Heart (tissue), 3 donors: ENCODE measurements around the gene EMC8.

GRCh38 chr16:85461342-85461634 lies 151.8 kb upstream of the GSE1 start:
- RAMPAGE, long total RNA, 2 experiments, result no peak in any of the 2 experiments

DNA sequence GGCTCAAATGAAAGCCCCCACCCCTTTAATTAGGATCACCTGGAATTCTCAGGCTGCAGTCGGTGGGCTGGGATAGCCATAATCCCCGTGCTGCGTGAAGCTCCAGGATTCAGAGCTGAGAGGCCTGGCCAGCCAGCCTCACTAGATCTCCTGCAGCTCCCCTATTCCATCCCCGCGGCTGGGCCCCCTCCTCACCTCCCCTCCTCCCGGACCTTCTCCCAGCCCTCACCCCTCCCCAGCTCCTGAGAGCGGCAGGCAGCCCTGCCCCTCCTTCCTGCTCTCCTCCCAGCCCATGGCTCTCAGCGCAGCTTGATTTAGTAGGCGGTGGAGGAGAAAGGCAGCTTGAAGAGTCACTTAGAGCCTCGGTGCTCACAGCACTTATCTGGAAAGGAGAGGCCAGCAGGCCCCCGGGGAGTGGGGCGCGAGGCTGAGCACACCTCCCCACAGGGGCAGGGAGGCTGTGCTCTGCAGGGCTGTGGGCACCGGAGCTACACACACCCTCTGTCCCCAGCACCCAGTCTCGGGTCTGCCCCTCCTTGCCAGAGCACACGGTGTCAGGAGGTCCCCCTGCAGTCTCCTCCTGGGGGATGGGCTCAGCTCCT lies 151.4 kb upstream of the GSE1 start:
- RAMPAGE, long total RNA, 2 experiments, result no peak in any of the 2 experiments

DNA sequence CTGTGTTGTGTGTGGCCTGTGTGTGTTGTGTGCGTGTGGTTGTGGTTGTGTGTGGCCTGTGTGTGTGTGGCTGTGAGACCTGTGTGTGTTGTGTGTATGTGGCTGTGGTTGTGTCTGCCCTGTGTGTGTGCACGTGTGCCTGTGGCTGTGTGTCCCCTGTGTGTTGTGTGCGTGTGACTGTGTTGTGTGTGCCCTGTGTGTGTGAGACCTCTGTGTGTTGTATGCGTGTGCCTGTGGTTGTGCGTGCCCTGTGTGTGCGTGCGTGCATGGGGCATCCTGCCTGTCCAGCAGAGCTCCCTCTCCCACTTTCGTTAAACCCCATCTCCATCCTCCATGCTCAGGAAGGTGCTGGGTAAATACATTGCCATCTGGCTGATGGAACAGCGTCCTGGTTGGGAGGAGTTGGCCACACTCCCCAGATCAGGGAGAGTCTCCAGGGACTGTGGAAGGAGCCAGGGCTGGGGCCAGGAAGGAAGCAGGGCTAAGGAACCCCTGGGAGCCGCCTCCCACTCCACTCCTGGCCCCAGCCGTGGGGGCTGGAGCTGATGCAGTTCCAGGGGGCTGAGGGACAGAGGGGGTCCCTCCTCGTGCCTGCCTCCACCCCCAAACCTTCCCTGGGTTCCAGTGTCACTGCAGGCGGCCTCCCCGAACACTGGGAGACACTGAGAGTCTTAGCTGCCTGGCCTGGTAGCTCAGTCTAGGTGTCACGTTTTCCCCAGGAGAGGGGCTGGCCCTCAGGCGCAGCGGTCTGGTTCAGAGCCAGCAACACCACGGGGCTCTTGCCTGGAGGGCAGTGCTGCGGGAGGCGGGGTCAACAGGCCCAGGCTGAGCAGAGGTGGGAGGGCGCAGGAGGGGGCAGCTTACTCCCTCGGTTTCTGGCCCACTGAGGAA lies 89.8 kb upstream of the GSE1 start:
- RAMPAGE, long total RNA, 2 experiments, result start-site peak on the minus strand in 1 of 2 experiments, centred at position 230 of the sequence, 46 reads per replicate

DNA sequence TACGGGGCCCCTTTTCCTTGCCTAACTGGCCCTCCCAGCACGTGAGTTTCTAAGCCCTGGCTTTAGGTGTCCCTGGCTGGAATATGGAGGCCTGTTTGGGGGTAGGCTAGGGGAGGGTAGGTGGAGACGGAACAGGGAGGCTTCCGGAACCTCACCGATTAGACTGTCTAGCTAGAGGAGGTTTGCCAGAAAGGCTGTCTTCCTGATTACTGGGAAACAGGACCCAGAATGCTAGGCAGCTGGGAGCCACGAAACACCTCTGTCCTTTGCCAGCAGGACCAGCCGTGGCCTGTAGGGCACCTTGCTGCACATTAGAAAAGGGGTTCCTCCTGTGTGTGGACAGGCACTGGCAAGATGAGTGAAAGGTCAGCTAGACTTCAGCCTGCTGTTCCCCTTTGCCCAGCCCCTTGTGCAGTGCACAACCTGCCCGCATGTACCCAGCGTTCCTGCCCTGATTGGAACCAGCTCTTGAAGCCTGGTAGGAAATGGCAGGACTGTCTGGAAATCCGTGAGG lies 83.5 kb upstream of the GSE1 start:
- RAMPAGE, long total RNA, 2 experiments, result no peak in any of the 2 experiments

DNA sequence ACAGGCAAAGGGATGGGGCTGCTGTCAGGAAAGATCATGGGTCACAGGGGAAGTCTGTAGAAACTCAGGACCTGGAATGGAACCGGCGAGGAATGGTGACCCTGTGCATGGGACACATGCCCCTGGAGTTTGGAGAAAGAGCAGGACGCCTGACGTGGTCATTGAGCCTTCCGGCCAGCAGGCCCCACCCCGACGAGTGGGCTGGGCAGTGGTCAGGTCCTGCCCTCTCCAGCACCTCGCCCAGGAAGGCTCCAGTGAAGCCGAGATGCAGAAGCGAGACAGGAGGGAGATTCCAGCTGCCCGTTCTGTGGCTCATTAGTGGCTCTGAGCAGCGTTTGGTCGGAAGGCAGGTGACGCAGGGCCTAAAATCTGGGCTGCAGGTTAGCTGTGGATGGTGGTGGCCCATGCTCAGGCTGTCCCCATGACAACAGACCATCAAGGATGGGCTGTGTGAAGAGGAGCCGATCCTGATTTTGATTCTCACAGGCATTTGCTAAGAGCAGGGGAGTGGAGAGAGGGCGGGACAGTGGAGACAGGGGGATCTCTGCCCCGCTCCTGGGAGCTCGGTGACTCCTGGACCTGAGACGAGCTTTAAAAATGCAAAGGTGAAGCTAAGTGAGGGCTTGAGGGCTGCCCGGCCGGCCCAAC lies 76.2 kb upstream of the GSE1 start:
- RAMPAGE, long total RNA, 2 experiments, result no peak in any of the 2 experiments

GRCh38 chr16:85570325-85571448 lies 42.4 kb upstream of the GSE1 start:
- RAMPAGE, long total RNA, 2 experiments, result no peak in any of the 2 experiments

- RAMPAGE, long total RNA, 2 experiments, result no peak in any of the 2 experiments
Observed at GRCh38 chr16:85595054-85595575, 18.0 kb upstream of the GSE1 start.

- RAMPAGE, long total RNA, 2 experiments, result no peak in any of the 2 experiments
Observed at GRCh38 chr16:85611306-85611490, 1.9 kb upstream of the GSE1 start.

- RAMPAGE, long total RNA, 2 experiments, result no peak in any of the 2 experiments
Observed at GRCh38 chr16:85626202-85626858, 13.2 kb downstream of the GSE1 start.

- RAMPAGE, long total RNA, 2 experiments, result no peak in any of the 2 experiments
Observed at GRCh38 chr16:85645315-85646187, 32.4 kb downstream of the GSE1 start.

DNA sequence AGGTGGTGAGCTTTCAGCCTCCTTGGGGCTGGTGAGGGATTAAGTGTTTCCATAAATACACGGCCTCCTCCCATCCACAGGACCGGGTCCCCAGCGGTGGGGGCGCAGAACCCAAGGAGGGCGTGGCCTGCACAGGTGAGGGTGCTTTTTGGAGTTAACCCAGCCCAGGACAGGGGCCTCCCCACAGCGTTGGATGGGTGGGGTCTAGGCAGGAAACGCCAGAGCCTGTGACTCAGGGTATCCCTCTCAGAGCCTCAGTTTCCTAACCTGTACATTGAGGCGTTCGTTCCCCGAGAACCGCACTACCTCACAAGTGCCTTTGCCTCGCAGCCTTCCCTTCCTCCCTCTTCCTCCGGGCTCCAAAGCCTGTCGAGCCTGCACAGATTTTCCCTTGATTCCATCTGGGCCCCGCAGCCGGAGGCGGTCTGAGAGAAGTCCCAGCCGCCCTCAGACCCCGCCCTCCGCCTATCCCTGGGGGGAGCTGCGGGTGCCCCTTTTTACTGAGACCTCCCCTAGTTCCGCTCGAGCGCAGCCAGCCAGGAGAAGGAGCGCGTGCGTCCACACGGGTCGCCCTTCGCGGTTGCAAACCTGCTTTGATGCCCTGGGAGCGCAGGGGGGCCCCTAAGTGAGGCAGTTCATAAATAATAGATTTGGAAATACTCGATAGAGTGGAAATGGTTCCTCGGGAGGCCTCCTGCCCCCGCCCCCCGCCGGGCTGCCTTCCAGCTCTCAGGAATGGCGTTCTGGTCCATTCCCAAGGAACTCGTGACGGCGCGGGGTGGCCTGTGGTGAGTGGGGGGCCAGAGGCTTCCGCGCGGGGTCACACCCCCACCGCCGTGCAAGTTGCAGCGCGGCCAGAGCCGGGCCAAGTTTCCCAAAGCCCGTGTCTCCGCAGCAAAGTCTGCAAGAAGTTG lies 791 bp downstream of the C16orf74 start:
- RAMPAGE, long total RNA, 2 experiments, result no peak in any of the 2 experiments

DNA sequence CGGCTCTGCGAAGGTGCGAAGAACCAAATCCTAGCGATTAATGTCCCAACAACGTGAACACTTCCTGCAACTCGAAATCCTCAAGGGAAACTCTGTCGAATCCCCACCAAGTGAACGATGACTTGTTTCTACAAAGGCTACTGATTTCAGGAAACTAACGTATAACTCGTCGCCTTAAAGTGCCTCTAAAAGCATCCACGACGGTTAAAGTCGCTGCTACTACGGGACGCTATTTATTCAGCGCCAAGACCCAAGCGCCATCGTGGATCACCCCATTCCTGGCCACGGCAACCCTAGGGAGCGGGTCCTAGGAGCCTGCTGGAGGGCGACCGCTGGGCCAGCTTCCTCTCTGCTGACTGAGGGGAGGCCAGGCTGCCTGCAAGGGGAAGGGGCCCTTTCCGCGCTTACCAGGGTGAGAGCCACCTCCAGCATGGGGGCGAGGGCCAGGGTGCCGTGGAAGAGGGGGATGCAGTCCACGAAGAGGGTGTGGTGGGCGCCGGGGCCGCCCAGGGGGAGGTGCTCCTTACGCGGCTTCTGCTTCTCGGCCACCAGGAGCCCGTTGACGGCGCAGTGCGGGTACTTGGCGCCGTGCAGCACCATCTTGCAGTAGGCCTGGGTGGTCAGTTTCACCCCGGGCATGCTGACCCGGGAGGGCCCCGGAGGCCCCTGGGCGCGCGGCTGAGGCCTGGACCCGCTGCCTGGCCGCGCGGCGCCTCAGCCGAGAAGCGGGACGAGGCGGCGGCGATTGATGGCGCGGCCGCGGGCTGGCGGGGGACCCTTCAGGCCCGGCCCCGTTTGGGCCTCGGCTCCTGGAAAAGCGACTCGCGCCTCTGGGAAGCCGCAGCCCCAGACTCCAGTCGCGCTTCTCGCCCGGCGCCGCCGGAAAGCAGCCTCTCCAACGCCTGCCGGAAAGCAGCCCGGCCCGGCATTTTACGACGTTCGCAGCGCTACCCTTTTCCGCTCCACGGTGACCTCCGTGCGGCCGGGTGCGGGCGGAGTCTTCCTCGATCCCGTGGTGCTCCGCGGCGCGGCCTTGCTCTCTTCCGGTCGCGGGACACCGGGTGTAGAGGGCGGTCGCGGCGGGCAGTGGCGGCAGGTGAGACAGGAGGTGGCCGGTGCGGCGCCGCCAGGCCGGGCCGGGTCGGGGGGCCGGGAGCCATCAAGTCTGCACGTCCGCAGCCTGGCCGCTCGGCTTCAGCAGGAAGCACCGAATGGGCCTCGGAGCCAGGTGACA lies at the start of gene EMC8:
Gene EMC8 (minus strand): TSS at position 888 of the 1,234 bp plus-strand sequence.
- RAMPAGE, long total RNA, 2 experiments, result start-site peak on the plus strand in 2 of 2 experiments, centred at positions 1,017 to 1,029 of the sequence, 13,017 to 82,022 reads per replicate

DNA sequence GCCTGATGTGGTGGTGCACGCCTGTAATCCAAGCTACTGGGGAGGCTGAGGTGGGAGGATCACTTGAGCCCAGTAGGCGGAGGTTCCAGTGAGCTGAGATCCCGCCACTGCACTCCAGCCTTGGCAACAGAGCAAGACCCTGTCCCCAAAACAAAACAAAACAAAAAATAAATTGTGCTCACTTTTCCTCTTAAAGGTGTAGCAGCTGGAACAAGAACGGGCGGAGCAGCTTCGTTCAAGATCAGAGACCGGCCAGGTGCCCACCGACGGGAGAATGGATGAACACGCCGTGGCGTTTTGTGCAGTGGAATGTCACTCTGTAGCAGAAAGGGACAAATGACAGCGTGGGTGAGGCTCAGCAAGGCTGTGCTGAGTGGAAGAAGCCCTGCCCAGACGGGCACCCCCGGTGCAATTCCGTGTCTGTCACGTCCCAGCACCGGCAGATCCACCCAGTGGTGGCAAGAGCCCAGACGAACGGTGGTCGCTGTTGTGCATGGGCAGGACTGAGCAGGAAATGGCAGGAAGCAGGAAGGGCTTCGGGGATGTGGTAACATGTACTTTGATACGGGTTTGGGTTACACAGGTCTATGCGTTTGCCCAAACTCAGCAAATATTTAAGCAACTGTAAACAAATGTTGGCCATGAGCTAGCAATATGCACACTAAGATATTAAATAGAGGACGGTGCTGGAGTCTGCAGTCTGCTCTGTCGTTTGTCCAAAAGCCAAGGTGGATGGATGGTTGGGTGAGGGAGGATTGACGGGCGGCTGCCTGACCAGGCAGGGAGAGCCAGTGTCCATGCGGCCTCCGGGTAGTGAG lies 48.2 kb downstream of the COX4I1 start:
- RAMPAGE, long total RNA, 2 experiments, result no peak in any of the 2 experiments

DNA sequence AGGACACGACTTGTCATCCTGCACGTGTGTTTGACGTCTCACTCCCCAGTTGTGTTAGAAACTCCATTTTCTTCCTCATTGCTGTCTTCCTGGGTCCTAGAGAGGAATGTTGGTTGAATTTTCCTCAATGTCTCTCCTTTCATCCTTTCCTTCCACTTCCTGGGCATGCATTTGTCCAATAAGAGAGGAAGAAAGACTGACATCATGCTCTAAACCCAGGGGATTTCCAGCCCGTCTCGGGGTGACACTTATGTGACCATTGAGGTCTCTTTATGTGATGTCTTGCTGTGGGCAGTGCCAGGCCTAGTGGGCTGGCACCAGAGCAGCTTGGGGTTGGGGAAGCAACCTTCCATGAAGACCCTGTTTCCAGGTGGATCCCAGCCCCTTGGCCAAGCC lies 39.7 kb upstream of the IRF8 start:
- RAMPAGE, long total RNA, 2 experiments, result no peak in any of the 2 experiments

DNA sequence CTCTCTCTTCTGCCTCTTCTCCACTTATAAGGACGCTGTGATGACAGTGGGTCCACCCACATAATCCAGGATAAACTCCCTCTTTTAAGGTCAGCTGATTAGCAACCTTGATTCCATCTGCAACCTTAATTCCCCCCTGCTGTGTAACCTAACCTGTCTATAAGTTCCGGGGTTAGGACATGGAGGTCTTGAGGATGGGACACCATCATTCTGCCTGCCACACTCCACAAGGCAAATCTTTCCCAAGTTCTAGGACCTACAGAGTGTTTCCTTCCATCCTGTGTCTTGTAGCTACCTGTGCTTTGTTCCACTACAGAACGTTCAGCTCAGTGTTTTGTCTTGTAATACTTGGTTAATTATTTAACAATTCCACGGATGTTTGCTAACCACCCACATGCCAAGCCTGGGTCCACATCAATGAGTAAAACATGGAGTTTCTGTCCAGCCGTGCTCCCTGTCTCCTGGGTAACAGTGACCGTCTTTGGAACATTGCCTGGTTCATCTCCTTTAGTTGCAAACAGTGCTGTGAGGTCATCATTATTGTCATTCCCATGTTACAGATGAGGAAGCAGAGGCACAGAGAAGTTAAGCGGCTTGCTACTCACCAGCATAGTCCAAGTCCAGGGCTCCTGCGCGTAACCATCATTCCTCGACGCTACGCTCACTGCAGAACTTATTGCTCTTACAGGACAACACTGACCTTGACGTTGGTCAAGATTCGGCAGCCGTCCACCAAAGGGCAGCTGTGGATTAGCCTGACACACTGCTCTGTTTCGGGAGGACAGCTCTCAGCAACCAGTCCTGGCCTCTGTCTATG lies 41.2 kb downstream of the IRF8 start:
- RAMPAGE, long total RNA, 2 experiments, result no peak in any of the 2 experiments

DNA sequence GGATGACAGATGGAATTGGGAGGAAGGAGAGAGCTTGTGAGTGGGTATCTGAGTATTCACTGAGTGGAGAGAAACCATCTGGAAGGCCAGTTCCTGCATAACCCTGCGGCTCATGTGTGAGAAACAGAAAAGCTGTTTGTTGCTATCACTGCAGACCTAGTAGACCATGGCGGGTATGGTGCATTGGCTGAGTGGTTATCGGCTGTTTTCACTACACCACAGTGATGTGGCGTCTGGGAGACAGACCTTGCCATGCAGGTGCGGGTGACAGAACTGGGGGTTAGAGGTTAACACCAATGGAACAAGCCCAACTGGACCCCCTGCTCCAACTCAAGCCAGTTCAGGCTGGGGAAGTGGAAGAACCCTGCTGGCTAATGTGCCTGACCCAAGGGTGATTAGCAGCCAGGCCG lies 91.8 kb downstream of the IRF8 start:
- RAMPAGE, long total RNA, 2 experiments, result no peak in any of the 2 experiments

GRCh38 chr16:86002024-86002553 lies 103.1 kb downstream of the IRF8 start:
- RAMPAGE, long total RNA, 2 experiments, result no peak in any of the 2 experiments

- RAMPAGE, long total RNA, 2 experiments, result no peak in any of the 2 experiments
Observed at GRCh38 chr16:86151224-86152179, 252.5 kb downstream of the IRF8 start.

- RAMPAGE, long total RNA, 2 experiments, result no peak in any of the 2 experiments
Observed at GRCh38 chr16:86196479-86197073, 297.6 kb downstream of the IRF8 start.

DNA sequence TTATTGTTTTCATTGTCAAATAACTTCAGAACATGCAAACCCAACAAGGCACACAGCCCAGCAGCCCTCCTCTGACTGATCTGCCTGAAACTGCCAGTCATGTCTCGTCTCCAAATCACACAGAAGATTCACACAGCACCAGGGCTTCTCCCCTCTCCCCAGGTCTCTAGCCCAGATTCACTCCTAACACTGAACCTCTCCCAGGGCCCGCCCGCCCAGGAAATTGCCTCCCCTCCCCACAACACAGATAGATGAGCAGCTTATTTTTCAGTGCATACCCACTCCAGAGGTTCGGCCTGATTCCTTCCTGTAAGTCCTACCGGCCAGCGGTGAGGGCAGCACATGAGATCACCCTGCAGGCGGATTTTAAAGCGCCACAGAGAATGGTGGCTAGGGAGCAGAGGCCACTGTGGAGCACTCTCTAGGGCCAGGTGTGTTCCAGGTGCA lies 301.7 kb downstream of the IRF8 start:
- RAMPAGE, long total RNA, 2 experiments, result no peak in any of the 2 experiments